HTR-8/SVneo (cell line): ENCODE measurements around a stretch of chr9.

- RRBS, result no CpG with 5 or more reads among the region's 8 CpGs
Measured at GRCh38 chr9:121821290-121821895, 170.0 kb downstream of the DAB2IP start.

- RRBS, result no CpG with 5 or more reads among the region's 11 CpGs
Measured at GRCh38 chr9:121963450-121964259, 129.5 kb downstream of the TTLL11 start.

DNA sequence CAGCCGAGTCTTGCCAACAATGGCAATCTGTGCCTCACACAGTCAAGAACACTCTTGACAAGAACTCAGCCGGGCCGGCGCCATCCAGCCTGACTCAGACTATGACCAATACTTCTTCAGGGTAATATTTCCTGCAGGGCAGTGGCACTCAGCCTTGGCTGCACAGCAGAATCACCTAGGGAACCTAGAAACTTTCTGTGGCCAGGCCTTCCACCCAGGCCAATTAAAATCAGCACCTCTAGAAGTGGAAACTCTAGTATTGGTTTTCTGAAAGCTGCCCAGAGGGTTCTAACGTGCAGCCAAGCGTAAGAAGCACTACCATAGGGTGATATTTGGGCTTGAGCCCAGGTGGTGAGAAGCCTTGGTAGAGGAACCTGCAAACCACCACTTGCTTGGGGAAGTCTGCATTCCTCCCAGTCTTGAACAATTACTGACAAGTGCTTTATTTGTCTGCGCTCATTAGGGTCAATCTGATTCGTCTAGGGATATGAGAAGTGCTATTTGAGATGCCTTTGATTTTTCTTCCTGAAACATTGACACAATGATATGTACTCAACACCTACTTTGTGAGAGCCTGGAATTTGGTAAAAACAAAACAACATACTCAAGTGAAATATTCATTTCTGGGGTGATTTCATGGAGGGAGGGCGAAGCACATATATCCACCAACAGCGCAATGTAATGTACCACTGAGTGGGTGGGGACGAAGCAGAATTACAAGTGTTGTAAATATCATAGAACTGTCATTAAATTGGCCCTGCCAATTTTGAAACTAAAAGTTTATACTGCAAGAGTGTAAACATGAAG lies 120.4 kb downstream of the TTLL11 start:
- RRBS, result no CpG with 5 or more reads among the region's 11 CpGs

DNA sequence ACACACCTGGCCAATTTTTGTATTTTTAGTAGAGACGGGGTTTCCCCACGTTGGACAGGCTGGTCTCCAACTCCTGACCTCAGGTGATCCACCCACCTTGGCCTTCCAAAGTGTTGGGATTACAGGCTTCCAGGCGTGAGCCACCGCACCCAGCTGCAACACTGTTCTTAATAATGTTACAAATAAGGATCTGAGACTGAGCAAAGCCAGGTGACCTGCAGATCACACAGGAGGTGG lies 91.9 kb downstream of the TTLL11 start:
- RRBS, result no CpG with 5 or more reads among the region's 4 CpGs

GRCh38 chr9:122463806-122464868 lies 13.6 kb downstream of the OR1J1 start:
- RRBS, result 93% methylated on average over 3 of the region's 11 CpGs

GRCh38 chr9:122815943-122816824 lies 12.2 kb downstream of the PDCL start:
- RRBS, result no CpG with 5 or more reads among the region's 19 CpGs

DNA sequence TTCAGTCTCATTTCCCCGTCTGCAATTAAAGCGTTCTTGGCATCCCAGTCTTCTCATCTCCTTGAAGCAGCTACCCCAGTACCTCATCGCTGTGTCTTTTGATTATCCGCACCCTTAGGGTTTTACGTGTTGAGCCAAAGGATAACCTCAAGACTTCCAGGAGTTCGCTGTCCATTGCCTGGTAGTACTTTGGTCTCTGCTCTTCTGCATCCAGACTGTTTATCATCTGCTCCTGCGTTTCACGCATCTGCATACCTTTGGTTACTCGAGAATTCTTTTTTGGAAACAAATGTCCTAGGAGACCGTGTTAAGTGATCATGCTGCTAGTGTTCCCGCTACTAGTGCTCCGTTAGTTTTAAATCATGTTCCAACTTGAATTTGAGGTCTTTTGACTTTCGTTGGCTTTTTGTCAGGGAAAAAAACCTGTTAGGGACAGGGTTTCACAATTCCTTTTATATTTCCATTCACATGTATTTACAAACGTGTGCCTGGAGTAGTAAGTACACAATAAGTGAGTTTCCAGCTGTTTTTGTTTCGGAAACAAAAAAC lies 874 bp downstream of the RABGAP1 start:
- RRBS, result no CpG with 5 or more reads among the region's 15 CpGs

DNA sequence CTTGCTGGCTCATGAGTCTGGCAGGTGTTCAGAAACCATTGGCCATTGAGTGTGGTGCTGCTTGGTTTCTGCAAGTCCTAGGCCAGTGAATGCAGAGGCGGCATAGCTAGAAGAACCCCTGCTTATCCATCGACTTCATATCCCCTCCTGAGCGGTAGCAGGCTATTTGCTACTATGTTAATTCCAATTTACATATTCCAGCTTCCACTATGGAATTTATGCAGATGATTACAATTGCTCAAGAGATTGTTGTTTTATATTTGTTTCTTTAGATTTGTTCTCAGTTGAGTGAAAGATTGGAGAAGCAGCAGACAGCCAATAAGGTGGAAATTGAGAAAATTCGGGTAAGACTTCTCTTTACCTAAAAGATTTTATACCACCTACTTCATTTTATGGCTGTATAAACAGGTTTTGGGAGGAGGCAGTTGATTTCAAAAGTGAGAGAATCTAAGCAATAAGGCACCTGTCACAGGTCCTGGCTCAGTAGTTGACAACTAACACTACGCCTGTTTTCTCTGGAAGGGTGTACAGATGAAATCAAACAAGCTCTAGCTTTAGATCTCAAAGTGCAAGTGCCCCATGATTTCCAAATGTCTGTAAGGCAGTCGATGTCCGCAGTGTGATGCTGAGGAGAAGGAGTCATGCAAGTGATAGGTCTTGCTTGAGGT lies 65.9 kb downstream of the GPR21 start:
- RRBS, result no CpG with 5 or more reads among the region's 7 CpGs

- RRBS, result no CpG with 5 or more reads among the region's 5 CpGs
Measured at GRCh38 chr9:123122565-123123128, 89.2 kb downstream of the GPR21 start.

GRCh38 chr9:123184017-123184340 lies 84.4 kb downstream of the STRBP start:
- RRBS, result no CpG with 5 or more reads among the region's 3 CpGs

DNA sequence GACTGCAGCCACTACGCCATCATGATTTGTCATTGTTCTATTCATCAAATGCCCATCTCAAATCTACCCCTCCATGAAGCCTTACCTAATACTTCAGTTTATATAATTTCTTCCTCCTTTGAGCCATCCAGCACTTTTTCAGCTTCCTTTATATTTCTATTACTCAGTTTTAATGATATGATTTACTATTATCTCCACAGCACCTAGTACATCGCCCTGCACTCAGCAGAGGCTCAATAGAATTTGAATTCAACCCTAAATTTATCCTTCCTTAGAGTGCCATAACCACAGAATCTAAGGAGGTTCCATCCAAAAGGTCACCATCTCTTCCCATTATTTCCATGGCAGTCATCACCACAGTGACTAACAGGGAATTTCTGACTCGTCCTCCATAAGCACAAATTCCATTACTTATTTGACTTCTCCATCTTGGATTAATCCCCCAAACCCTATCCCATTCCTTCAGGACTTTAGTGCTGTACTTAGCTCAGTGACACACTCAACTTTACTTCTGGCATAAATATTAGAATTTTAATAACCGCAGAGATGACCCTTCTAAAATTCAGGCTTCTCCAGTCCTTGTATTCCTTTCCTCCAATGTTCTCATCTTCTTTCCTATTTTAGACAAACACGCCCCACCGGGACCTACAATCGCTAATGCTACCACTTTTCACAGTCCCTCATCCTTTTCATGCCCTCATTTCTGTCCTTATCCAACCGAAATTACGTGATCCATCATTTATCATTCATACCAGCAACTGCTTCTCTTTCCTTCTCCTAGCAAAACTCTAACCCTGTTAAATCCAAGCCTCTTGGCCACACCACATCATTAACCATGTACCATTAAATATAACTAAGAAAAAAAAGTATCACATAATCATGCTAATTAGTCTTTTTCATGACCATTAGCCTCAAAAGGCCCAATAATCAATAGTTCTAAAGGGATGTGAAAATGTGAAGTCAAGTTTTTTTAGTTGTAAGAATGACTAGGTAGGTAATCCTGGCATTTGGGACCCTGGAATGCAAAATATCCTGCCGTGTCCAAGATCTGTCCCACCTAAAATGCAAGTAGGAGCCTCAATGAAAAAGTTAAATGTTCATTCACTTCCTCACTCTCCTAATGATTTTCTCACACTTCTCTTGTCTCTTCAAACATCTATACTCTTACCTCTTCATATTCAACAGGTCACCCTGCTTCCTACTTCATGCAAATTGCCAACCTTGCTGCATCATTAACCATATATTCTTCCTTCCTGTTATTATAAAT lies 74.9 kb downstream of the STRBP start:
- RRBS, result no CpG with 5 or more reads among the region's 10 CpGs

GRCh38 chr9:123194341-123194911 lies 74.0 kb downstream of the STRBP start:
- RRBS, result no CpG with 5 or more reads among the region's 1 CpG

GRCh38 chr9:123231569-123232320 lies 36.6 kb downstream of the STRBP start:
- RRBS, result no CpG with 5 or more reads among the region's 8 CpGs

DNA sequence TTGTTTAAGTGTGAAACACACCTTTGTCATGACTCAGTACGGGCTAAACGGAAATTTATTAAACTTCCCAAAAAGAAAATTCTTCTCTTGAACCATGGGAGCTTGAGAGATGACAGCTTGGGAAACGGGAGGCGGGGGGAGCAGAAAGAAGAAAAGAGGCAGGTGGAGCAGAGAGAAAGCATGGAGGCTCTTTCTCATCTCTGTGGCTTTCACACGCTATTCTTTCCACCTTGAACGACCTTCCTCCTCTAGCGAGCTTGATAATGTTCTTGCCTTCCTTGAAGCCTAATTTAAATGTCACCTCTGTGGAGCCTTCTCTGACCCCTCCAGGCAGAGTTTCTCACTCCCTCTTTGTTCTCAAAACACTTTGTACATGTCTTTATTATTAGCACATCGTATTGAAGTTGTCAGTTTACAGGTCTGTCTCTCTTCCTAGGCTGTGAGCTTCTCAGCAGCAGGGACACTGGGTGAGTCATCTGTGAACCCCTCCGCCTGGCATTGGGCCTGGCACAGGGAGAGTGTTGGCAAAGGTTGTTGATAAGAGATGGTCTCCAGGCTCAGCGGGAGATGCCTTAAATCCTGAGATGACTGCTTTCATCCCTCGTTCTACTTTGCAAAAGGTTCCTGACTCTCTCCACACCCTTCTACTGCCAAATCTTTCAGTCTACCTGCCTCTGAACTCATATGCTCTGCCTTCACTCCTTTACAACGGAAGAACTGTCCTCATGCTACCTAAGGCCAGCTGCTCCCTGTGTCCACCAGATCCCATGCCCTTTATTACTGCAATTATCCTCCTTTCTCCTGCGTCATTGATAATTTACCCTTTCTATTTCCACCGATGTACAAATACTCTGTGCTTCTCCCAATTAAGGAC lies 14.1 kb upstream of the STRBP start:
- RRBS, result no CpG with 5 or more reads among the region's 14 CpGs

DNA sequence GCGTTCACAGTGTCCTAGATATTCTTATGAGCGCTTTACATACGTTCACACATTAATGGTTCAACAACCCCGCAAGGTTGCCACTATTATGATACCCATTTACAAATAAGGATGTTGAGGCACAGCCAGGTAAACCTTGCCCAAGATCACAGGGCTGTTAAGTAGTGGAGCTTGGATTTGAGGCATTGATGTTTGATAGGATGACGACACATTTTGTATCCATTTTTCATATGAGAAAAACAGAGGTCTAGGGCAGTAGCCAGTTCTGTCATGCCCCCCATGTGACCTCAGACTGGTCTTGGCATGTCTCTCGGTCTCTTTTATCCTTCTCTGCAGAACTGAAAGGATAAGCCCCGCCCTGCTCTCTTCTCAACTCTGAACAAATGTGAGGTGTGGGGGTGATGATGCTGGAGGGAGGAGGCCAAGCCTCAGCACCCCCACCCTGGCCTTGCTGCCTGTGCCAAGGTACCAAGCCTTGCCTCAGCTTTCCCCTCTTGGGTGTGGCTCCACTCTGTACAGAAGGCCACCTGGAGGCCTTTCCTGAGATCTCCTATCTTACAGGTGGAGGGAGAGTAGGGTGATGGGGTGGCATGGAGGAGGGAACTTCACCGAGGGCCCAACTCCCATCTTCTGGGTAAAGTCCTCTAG lies 19.6 kb upstream of the CRB2 start:
- RRBS, result no CpG with 5 or more reads among the region's 8 CpGs

GRCh38 chr9:123356385-123356601 lies 296 bp downstream of the CRB2 start:
- RRBS, result no CpG with 5 or more reads among the region's 8 CpGs

DNA sequence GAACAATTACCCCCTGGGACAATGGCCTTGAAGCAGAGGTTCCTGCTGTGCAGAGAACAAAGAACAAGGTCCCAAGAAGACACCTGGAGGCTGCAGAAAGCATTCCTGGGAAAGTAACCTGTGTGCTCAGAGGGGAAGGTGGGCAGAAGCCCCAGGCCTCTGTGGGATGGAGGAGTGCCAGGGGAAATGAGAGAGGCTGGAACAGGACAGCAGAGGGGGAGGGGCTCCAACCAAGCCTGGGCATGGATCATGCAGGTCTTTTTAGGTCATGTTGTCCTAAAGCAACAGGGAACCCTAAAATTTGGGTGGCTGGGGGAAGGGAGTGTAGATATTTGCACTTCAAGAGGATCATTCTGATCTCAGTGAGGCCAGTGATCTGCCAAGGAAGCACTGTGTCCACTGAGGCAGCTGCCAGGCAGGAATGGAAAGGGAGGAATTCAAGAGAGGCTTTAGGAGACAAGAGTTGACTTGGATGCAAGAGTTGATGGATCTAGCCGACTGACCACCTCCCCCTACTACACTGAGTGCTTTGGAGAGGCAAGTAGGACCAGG lies 126.7 kb downstream of the CRB2 start:
- RRBS, result no CpG with 5 or more reads among the region's 1 CpG

GRCh38 chr9:123526729-123528054 lies 171.2 kb downstream of the CRB2 start:
- RRBS, result no CpG with 5 or more reads among the region's 5 CpGs

DNA sequence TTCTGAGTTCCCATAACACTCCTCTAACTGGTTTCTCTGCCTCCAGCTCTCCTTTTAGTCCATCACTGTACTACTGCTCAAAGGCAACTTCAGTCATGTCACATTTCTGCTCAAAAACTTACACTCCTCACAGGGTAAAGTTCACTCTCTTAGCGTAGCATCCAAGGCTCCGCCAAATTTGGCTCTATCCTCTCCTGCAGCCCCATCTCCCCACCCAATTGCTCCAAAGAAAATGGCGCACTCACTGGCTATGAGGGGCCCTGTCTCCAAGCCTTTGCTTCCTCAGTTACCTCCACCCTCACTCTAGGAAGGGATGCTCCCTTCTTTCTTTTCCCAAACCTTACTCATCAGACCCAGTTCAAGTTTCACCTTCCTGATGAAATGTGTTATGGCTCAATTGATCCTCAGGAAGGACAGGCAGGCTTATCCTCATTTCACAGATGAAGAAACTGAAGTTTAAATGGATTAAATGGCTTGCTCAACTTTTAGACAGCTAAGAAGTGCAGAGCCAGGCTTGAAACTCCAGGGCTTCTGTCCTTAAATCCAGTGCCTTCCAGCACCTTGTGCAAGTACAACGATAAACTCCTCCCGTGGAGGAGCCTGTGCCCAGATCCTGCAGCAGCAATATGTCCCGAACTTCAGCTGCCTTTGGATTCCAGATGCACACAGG lies 199.3 kb downstream of the CRB2 start:
- RRBS, result no CpG with 5 or more reads among the region's 6 CpGs

- RRBS, result no CpG with 5 or more reads among the region's 9 CpGs
Measured at GRCh38 chr9:123642377-123643141, 286.6 kb downstream of the CRB2 start.